ENCODE measurements around a stretch of chr10.

- PRO-cap, result no peak
Measured at GRCh38 chr10:125843591-125844562, 20.5 kb downstream of the BCCIP start.

DNA sequence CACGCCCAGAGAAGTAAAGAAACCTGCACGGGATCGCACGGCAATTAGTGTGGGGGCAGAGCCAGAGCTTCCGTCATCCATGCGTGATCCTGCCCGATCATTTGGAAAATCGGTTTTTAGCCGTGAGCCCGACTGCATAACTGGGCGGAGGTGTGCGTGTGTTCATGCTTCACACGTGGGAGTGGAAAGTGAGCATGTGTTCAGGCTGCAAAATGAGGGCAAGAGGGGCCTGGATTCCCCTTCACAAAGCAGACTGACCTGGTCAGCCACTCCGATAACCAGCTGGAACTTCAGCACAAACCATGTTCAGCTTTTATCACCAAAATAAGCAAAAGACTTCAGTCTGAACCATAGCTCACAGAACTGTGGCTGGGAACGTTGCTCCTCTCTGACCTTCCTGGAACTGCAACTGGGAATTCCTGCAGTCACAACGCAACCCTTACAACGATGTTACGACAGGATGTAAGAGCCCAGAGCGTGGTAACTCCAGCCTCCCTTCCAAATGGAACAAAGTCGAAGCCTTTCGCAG is 162.8 kb downstream of the ADAM12 start:
- PRO-cap, result no peak

GRCh38 chr10:126469281-126469659 is 81.0 kb upstream of the ADAM12 start:
- PRO-cap, result no peak

DNA sequence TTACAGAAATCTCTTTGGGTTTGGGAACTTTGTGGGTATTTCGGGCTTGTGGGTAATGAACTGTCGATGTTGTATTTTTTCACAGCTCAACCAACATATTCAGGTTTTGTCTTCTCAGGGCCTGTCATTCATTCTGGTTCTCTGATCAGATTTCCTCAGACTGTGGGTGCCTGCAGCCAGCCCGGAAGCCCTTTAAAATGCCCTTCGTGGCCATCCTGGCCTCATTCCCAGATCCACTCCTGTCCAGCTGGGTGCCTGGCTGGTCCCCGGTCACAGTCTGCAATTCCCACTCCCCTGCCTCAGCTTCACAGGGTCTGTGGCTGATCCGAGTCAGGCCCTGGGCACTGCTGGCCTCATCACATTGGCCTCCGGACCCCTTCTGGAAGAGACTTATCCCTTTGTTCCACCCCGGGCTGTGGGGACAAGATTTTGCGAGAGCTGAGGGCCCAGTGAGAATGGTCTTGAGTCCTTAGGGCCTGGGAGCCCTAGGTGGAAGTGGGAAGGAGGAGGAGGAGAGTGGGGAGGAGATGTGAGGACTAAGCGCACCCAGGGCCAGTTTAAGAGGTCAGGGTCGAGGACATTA is 12.1 kb downstream of the DOCK1 start:
- PRO-cap, result no peak

- PRO-cap, result no peak
Measured at GRCh38 chr10:126972945-126973424, 67.8 kb downstream of the DOCK1 start.

DNA sequence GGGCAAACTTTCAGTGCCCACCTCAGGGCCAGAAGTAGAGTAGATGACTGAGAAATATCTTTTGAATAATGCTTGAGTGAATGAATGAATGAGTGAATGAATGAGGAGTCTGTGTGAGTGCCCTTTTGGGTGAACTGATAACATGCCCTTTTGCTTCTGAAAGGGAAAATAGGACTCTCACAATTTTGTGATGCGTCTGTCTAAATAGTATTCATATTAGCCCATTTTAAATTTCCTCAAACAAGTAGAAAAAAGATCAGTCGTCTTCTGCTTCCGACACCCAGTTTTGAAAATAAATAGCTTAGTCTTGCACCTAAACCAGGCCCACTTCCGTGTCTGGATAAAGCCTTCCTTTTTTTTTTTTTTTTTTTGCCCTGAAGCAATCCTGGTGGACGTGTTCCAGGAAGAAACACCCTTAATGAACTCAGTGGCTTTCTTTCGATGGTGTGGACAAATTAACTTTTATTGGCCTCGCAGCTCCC is 32.9 kb downstream of the INSYN2A start:
- PRO-cap, result no peak

GRCh38 chr10:127872353-127873029 is 20.2 kb downstream of the CLRN3 start:
- PRO-cap, result no peak

DNA sequence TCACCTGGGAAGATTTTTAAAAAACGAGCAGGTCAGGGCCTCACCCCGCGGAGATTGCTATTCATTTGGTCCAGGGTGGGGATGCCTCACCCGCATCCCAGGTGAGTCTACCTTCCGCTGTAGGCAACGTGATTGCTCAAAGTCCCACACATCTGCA is 4.0 kb downstream of the CLRN3 start:
- PRO-cap, result no peak

DNA sequence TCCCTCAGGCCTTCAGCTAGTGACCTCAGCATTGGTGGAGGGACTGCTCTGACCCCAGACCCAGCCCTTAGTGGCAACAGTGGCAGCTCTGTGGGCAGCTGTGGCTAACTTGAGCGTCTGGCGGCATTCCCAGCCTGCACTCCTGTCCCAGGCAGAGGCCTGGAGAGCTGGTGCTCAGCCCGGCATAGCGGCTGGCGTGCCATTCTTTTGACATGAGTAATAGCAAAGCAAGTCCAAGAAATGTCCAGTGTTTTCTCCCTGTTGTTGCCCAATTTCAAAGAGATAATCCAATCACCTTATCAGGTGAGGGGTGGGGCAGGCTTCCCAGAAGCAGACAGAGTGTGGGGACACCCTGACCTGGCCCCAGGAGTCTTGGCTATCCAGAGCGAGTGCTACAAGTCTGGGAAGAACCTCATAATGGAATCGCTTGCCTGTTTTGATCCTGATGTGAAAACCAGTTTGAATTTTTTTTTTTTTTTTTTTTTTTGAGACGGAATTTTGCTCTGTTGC is 16.1 kb downstream of the PTPRE start:
- PRO-cap, result no peak

DNA sequence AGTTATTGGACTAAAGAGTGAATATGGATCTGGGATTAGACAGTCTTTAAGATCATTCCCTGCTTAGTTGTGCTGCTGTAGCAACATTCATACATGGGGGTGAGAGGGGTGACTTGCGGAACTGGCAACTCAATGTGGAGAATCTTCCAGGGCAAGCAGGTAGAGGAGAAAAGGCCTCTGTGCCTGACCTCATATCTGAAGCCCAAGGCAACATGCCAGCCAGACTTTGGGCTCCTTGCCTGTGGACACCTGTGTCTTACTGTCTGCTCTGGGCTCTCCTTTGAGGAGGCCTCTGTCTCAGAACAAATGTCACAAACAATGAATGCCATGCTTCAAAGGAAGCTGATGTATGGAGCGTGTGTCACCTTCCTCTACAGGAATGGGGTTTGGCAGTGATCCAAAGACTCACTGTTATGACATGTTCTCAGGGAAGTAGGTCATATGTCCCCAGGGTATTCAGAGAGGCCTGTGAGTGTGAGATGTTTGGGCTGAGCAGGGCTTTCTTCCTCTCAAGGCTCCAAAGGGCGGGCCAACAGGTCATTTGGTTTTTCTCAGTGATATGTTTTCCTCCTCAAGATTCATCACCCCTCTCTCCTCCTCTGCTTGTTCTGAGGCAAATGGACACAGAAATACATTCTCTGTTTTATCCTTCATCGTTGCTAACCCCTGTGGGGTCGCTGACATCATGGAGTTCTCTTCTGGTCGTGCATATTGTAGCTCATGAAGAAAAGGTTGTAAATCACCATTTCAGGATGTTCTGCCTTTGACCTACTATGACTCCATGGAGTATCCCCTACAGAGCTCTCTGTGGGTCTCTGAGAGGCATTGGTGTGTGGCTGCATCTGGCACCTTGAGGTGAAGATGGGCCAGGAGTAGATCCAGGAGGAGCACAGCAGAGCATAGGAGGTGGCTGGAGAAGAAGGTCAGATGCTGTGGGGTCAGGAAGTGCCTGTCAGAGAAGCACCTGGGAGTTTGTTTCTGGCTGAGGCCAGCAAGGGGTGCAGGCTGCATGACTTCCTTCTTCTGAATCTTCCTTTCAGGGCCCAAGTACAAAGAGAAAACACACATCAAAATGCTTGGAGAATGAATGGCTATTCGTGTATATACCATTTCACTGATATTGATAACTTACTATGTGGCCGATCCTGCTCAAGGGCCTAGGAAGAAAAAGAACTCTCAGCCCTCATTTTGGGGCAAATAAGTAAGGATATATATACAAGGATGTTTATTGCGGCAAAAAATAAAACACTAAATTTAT is 38.7 kb downstream of the PTPRE start:
- PRO-cap, result no peak

GRCh38 chr10:127997693-127998391 is 90.9 kb downstream of the PTPRE start:
- PRO-cap, result no peak

- PRO-cap, result no peak
Measured at GRCh38 chr10:128054275-128054851, 71.9 kb downstream of the MKI67 start.

DNA sequence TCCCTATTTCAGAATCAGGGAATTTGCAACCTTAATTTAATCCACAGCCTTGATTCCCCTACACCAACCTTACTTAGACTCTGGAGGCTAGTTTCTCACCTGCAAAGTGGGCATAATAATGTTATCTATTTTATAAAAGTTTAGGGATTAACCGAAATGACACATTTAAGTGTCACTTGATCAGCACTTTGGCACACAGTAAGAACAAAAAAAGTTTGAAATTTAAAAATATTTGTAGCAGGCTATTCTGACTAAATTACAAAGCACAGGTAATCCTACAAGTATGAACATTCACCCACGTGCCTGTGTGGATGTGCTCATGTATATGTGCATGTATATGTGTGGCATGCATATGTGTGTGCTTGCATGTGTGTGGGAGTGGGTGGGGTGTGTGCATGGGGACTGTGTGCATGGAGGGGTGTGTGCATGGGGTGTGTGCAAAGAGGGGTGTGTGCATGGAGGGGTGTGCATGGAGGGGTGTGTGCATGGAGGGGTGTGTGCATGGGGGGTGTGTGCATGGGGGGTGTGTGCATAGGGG is 217.9 kb upstream of the MGMT start:
- PRO-cap, result no peak

DNA sequence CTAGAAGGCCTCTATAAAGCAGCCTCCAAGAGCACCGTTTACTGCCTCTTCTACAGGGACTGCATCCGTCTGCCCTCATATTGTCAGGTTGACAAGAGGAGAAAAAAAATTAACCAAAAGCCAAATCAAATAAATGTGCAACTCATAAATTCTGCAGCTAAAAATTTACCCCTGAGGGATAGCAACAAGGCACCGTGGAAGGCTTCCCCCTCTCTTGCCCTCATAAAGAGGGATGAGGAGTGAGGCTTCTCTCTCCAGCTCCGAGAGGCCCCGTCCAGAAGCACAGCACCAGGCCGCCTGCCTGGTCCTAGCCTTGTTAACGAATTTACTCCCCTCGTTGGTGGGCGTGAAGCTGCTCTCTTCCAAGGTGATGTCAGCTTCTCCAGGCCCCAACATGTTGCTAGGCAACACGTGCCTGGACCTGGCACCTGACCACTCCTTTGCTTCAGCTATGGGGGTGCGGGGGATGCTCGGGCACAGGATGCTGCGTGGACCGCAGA is 135.3 kb upstream of the MGMT start:
- PRO-cap, result no peak

DNA sequence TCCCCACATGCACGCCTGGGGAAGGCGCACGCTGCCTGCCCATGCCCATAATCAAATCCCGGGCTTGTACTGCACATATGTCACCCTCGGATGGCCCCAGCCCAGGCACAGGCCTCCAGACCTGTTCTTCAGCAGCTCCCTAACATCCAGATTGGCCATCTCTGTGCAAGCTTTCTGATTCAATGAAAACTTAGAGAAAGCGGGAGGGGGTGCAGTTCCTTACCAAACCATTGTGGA is 14.6 kb downstream of the EBF3 start:
- PRO-cap, result no peak

DNA sequence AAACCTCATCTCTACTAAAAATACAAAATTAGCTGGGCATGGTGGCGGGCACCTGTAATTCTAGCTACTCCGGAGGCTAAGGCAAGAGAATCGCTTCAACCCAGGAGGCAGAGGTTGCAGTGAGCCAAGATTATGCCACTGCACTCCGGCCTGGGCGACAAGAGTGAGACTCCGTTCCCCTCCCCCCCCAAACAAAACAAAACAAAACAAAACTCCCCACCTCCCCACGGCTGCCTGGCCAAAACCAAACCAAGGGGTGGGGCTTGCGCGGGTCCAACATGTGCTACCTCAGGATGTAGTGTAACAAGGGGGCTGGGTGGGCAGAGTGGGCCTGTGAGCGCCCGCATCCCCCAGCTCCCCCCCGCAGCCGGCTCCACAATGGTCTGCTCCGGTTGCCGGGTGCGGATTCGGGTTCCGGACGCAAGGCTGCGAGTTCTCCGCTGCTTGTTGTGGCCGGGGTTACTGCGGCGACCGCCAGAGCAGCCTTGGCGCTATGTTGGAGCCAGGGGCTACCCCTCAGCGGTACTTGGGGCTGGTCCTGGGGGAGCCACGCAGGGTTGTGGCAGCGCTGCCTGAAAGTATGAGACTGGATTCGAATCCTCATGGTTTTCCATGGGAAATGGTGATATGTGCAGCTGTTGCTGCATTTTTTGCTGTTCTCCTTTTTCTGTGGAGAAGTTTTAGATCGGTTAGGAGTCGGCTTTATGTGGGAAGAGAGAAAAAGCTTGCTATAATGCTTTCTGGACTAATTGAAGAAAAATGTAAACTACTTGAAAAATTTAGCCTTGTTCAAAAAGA is 4.9 kb downstream of the C10orf143 start:
- PRO-cap, result no peak

DNA sequence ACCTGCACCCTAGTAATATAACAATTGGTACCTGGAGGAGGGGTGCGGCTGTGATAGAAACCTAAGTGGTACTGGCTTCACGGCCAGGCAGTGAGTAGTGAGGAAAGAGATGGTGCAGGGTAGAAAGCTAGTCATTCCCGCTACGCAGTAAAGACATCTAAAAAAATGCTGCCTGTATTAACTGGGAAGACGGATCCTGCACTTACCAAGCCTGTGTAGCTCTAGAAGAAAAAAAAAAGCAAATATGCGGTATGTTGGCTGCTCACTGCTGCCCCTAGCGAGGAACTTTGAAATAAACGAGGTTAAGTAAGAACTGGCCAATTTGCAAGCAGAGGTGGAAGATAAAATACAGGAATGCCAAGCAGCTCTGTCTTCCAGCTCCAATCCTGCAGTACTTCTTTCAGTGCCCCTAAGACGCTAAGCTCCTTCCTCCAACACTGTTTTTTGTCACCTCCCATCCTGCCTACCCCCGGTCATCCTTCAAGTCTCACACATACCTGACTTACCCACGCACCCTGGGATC is 945 bp downstream of the C10orf143 start:
- PRO-cap, result no peak

DNA sequence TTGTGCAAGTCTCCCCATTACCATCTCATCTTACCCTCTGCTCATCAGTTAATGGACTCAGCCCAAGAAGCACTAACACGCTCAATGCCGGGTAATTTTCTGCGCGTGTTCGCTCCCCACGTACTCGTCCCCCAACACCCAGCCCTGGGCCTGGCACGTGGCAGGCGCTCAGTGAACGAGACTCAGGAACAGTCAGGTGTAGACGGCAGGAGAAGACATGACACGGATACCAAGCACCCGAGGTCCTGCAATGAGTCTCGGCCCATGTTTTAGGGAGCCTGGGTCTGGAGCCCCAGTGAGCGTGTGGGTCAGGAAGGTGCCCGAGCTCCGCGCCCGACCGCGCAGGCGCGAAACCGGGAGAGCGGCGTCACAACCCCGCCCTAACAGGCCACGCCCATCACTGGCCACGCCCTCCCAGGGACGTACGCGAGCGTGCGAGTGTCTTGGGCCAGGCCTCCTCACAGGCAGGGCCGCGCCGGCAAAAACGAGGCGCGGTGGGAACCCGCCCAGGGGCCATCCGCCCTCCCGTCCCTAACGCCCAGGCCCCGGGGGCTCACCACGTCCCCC is 400 bp downstream of the C10orf143 start:
- PRO-cap, result bidirectional peak, plus-strand start at position 423 of the sequence, minus-strand start at position 331 of the sequence

- PRO-cap, result no peak
Measured at GRCh38 chr10:130748070-130748269, 563.6 kb downstream of the TCERG1L start.

DNA sequence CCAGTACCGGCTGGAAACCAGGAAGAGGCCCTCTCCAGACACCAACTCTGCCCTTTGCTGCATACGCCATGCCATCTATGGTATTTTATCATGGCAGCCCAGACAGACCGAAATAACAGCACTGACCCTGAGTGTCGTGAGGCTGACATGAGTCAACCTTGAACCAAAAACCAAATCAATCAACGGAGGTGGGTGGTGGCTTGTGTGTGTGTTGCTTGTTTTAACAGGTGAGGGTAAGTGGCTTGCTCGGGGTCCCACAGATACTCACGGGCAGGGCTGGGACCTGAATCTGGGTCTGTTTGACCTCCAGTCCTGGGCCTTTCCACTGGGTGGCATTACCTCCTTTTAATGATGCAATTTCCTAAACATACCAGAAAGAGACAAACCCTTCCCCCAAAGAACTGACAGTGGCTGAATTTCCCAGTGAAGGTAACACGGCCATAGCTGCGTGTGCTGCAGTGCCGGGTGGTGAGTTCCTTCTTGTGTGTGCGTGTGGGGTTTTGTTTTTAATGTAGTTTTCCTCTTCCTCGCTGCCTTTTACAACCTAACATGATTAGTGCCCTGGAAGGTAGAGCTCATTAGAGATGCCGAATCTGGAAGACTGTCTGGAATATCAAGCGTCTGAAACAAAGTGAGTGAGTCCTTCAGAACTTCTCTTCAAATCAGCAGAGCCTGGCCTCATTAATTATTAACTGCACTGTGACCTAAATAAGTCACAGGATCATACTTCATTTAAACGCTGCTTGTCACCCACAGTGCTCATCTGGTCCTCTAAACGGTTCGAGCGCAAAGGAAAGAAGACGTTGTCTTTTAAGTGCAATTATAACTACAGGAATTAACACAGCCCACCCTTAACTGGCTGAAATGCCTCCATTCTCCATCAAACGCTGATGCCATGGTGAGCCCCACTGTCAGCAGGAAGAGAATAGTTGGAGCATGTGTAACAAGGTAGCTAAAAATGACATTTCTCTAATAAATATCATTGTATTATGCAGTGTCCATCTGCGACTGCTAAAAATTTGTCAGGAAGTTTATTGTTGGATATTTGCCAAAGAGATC is 166.1 kb upstream of the TCERG1L start:
- PRO-cap, result bidirectional peak, plus-strand start at position 441 of the sequence, minus-strand start at position 297 of the sequence; bidirectional peak, plus-strand start at position 762 of the sequence, minus-strand start at position 664 of the sequence